Retinal pigment epithelial cell (primary cell): ENCODE results near the genes TBPL2, TMEM260, OTX2 and PSMA3.

GRCh38 chr14:55440315-55440841 lies at the start of gene TBPL2:
Gene TBPL2, minus strand, starts transcription at chr14:55440616.
- RRBS: 33% methylated on average over 4 of the region's 35 CpGs

GRCh38 chr14:55611738-55612614 lies 32.0 kb downstream of the KTN1 start:
- RRBS: no CpG with 5 or more reads among the region's 6 CpGs

GRCh38 chr14:55646879-55647256 lies 66.9 kb downstream of the KTN1 start:
- RRBS: no CpG with 5 or more reads among the region's 2 CpGs

- RRBS: no CpG with 5 or more reads among the region's 17 CpGs
These were observed 227.1 kb downstream of the KTN1 start for GRCh38 chr14:55806874-55807764.

- RRBS: no CpG with 5 or more reads among the region's 7 CpGs
These were observed 239.5 kb downstream of the KTN1 start for GRCh38 chr14:55819439-55820039.

- RRBS: no CpG with 5 or more reads among the region's 9 CpGs
These were observed 160.3 kb upstream of the PELI2 start for GRCh38 chr14:55957861-55958291.

- RRBS: no CpG with 5 or more reads among the region's 1 CpG
These were observed 78.8 kb downstream of the PELI2 start for GRCh38 chr14:56196837-56197566.

DNA sequence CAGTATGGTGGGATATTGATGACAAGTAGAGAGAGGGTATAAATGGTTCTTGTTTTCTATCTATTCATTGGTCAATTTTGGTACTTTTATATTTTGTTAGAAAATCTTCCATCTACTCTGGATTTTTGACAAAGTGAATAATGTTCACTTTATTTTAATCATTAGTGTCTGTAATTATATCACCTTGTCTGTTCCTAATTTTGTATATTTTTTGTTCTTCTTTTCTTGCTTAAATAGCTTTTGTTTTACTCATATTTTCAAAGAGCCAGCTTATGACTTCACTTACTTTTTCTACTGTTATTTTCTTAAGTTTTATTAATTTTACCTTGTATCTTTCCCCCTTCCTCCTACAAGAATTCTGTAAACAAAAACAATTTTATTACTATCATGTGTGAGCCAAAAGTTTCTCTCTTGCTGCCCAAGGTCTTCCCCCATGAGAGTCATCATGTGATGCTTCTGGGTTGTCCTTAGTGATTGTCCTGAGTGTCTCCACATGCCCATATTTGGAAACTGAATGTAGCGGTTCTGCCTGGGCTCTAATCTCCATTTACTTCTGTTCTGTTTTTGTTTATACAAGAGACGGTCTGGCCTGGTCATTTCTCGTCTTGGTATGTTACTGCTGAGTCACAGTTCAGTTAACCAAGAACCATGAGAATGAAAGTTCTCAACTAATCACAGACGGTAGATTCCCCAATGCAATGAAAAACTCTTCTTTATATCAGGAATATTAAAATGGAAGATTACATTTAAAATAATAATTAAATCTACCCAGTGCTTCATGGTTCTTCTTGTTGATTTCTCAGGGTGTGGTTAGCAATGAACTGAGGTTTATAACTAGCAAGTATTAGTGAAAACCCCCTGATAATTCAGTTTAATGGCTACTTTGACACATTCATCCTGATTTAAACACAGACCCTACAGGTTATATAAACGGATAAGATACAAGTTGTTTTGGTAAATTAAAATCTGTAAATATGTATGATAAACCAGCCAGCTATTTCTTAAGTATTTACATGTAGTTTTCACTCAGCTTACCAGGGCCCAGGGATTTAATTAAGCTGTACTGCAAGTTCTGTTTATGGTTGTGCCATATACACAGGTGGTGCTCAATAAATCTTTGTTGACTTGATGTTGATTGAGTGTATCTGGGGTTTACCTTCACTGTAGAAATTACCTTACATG lies 80.9 kb downstream of the PELI2 start:
- RRBS: no CpG with 5 or more reads among the region's 5 CpGs

DNA sequence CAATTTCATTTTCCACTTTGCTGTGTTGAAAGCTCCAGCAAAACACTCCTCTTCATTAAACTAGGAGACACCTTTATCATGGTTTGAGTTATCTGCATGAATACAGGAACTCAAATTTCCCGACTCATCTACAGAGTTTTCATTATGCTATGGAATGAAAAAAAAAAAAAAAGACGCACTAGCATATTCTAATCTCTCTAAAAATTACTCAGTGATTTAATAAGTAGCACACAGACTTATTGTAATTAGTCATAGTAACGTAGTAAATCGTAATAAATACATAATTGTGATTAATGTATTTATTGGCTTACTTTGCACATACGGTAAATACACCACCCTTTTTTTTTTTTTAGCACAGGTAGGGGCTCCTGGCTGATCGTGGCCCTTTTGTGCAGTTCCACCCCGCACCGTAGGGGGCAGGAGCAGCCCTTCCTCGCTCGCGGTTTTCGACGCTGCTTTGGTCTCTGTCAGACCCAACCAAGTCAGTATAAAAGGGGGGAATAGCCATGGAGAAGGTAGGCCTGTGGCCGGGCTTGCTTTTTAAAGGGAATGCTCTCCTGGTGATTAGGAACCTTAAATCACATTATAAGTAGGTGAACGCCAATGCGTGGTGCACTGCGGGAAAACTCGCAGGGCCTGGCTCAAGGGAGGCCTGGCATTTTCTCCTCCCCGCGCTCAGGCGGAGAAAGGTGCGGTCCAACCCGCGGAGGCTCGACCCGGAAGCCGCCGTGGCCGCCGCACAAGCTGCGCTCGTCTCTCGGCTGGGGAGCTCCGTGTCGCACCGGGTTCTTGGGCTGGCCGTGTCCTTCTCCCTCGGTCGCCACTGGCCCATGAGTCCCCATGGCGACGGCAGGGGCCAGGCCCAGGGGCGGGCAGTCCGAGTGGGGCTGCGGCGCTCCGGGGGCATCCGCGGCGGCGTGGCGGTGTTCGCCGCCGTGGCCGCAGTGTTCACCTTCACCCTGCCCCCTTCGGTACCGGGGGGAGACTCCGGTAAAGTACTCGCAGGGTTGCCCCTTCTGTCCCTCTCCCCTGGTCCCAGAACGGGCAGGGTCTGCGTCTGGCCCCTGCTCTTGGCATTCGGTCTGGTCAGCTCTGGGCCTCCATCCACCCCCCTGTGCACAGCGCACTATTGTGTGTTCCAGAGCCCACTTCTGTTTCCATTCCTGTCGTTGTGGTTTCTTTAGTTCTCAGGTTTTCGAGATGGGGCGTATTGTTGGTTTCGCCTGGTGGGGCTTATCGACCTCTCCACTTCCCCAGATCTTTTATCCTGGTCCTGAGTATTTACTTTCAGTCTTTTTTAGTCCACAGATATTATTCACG lies at the start of gene TMEM260:
TMEM260 (plus strand) TSS at position 714 of the 1,320 bp plus-strand sequence.
- RRBS: under 1% methylated on average over 25 of the region's 69 CpGs

DNA sequence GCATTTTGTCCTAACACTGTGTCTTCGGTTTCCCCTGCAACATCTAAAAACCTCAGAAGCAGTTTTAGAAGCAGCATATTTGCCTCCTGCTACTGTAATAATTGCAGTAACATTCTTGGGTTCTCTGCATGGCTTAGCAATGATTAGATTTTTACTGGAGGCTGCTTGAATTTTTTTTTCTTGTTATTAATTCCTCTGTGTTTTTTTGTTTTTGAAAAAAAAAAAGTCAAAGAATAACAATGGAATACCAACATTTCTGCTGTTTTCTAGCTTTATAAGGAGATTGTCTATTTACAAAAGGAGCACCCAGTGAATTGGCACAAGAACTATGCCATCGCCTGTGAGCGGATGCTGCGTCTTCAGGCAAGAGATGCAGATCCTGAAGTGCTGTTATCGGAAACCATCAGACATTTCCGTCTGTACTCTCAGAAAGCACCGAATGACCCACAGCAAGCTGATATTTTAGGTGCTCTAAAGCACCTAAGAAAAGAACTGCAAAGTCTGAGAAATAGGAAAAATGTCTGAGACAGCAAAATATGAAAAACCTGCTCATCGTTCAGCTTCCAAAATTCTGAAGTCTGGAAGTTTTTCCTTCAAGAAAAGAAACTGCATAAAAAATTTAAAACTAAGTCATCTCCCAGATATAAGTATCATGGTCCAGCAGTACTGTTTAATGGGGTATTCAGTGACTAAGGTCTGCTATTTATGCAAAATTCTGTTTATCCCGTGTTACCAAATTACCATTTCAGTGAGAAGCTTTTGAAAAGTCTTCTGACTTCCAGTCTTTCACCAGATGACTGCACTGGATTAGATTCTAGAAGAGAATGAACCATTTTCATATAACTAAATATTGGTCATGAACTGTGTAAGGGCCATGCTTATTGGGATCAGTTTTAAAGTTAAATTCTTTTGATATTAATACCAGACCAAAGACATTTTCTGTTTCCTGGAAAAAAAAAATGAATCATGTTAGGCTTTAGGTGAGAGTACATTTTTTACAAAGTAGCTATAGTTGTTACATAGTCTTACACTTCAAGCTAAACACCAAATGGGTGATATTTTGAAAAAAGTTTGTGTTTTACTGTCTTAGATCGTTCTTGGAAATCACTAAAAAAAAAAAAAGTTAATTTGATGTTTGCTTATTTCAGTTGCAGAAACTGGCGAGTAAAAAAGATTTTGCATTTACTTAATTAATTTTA lies 67.8 kb downstream of the TMEM260 start:
- RRBS: no CpG with 5 or more reads among the region's 11 CpGs

- RRBS: no CpG with 5 or more reads among the region's 14 CpGs
These were observed at the start of gene OTX2 for GRCh38 chr14:56810328-56810837. Gene OTX2, minus strand, starts transcription at chr14:56810479.

- RRBS: no CpG with 5 or more reads among the region's 18 CpGs
These were observed 822 bp upstream of the NAA30 start for GRCh38 chr14:57389400-57390128.

GRCh38 chr14:57999450-57999935 lies 133.6 kb upstream of the SLC35F4 start:
- RRBS: no CpG with 5 or more reads among the region's 4 CpGs

- RRBS: under 1% methylated on average over 16 of the region's 56 CpGs
These were observed at the start of gene PSMA3 for GRCh38 chr14:58244539-58245625. Gene PSMA3, plus strand, starts transcription at chr14:58244843.

- RRBS: 1% methylated on average over 34 of the region's 72 CpGs
These were observed 815 bp downstream of the ARID4A start for GRCh38 chr14:58298999-58299741.

DNA sequence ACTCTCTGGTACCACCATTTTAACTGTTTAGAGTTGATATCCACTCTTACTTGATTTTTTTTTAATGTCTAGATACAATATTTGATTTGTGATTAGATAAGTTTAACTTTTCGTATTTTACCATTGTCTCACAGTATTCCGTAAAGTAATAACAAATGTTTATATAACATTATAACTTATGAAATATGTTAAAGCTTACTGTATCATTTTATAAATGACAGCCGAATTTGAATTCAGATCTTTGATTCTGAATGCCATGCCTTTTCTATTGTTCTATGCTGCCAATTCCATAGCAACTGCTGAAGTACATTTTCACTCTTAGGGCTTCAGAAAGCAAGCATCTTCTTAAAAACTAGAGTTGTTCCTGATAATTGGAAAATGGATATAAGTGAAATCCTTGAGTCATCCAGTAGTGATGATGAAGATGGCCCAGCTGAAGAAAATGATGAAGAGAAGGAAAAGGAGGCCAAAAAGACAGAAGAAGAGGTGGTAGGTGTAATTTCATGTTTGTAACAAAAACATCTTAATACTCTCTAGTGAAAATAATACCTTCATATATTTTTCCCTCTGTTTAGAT lies 31.4 kb downstream of the ARID4A start:
- RRBS: no CpG with 5 or more reads among the region's 3 CpGs

DNA sequence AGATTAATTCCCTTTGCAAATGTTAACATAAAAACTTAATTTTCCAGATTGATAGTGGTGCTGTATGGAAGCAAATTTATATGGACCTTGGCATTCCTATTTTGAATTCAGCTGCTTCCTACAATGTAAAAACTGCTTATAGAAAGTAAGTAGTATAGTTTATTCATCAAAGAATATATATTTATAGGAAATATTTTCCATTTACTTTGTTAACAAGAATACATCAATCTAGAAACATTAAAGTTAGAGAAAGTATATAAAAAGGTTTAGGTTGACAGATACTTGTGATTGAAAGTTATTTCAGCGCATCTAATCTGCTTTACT lies 48.6 kb downstream of the ARID4A start:
- RRBS: no CpG with 5 or more reads among the region's 1 CpG

DNA sequence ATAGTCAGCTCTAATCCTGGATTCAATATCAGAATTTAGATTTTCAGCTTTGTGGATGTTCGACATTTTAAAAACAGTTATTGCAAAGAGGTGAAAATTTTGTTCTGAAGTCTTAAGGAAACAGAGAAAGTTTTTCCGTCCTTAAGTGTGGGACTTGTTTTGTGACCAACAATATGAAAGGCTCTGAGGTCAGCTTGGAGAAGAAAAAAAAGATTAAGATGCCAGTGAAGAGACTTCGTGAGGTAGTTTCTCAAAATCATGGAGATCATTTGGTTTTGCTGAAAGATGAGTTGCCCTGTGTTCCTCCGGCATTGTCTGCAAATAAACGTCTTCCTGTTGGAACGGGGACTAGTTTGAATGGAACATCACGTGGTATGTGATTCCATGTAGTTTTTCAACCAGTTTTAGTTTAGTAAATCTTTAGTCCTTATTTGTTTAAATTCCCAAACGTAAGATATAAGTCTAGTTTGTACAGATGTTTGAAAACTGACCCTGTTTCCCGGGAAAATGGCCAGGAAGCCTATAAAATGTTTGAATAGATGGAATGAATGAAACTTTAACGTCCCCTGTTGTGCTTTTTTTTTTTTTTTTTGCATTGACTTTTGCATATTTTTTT lies 681 bp downstream of the KIAA0586 start:
- RRBS: no CpG with 5 or more reads among the region's 10 CpGs

GRCh38 chr14:58779411-58779854 lies 141.7 kb downstream of the DACT1 start:
- RRBS: no CpG with 5 or more reads among the region's 3 CpGs

DNA sequence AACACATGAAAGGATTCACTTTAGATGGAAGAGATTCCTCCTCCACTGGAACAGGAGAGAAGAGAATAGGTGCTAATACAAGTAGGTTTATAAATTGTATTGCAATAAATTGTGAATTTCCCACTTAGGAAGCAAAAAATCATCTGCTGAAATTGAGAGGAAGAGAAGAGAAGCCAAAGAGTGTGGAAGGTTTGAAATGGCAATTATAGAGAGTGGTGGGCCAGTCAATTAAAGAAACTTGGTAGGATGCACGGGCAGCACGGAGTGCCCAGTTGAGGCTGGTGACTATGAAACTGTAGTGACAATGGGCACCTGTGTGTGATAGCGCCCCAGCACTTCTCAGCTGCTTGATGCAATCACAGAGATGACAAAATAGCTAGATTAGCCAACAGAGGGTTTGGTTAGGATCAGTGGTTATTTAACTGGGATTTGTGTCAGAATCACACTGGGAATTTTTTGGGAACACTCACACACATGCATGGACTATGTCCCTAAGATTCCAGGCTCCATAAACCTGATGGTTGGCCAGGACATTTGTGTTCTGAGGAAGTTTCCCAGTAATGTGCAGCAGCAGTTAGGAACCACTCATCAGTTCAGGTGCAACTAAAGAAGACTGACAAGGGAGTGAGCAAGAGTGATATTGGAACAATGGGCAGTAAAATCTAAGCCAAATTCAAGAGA lies 51.3 kb upstream of the DAAM1 start:
- RRBS: no CpG with 5 or more reads among the region's 3 CpGs